ENCODE data around the genes CFHR1 and CFHR5.

GRCh38 chr1:194859242-194860217, 1673.1 kb upstream of the B3GALT2 start:
- RRBS, result no CpG with 5 or more reads among the region's 34 CpGs

GRCh38 chr1:196655164-196655459, 3.3 kb downstream of the CFH start:
- RRBS, result no CpG with 5 or more reads among the region's 3 CpGs

DNA sequence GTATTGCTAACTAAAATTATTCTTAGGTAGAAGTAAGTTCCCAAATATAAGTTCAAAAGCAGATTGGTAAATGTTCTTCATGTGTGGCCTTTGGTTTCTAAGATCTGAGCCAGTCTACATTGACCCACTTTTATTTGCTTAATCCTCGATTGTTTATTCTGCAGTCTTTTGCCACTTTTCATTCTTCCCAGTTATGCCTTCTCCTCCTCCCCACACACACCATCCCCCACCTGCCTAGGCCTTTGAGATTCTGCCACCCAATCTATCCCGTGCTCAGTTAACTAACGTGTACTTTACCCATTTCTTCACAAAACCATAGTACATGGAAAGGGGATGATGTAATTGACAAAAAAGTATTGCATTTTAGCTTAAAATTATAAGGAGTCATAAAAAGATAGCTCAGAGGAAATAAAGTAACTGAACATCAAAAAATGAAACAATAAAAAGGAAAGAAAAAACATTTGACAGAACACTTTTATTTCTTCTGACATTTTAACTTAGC, 3.7 kb downstream of the CFH start:
- RRBS, result no CpG with 5 or more reads among the region's 3 CpGs

- RRBS, result no CpG with 5 or more reads among the region's 5 CpGs
These were observed 31.3 kb upstream of the CFHR3 start for GRCh38 chr1:196743265-196743786.

- RRBS, result no CpG with 5 or more reads among the region's 1 CpG
These were observed at the start of gene CFHR1 for GRCh38 chr1:196819530-196819913. TSS of gene CFHR1 (plus strand) at chr1:196819731.

DNA sequence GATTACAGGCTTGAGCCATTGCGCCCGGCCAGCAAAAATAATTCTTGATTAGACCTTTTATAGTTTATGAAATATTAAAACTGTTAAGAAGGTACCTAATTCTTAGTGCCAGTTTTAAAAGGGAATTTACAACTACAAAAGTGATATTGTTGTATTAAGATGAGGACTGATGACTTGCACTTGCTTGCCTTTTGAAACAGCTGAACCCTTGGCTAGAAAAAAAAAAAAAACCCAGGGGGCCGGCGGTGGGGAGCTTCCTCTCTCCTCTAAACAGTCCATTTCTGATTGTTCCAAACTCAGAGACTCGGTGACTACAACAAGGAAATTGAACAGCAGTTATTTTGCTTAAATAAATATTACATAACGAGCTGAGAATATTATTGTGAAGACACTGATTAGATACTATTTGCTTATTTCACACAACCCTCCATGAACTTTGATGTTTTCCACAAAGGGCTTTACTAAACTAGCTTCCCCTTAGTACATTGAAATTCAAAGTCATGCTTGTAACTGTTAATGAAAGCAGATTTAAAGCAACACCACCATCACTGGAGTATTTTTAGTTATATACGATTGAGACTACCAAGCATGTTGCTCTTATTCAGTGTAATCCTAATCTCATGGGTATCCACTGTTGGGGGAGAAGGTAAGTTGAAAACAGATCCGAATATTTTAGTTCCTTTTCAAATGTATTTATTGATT, at the start of gene CFHR5:
Gene CFHR5 (plus strand): TSS at position 480 of the 702 bp plus-strand sequence.
- RRBS, result no CpG with 5 or more reads among the region's 8 CpGs

DNA sequence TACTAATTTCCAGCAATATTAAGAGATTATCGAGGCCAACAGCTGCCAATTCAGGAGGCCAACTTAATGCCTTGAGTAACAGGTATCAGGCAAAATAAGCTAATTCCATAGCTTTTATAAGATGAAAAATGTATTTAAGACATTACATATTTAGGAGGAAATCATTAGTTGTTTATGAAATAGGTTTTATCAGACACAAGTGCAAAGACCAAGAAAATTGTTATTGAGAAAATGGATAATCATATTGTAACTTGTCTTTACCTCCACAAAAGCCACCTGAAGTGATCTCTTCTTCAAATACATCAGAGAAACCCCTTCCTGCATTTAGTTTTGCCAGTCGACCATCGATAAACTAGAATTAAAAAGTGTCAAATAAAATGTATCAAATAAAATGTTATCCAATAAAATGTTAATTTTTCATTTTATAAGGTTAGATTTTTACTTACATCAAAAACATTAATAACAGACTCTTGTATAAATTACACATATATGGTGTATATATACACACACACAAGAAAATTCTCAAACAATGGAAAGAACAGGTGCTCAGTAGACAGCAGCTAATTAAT, 222.4 kb downstream of the DENND1B start:
- RRBS, result no CpG with 5 or more reads among the region's 3 CpGs

DNA sequence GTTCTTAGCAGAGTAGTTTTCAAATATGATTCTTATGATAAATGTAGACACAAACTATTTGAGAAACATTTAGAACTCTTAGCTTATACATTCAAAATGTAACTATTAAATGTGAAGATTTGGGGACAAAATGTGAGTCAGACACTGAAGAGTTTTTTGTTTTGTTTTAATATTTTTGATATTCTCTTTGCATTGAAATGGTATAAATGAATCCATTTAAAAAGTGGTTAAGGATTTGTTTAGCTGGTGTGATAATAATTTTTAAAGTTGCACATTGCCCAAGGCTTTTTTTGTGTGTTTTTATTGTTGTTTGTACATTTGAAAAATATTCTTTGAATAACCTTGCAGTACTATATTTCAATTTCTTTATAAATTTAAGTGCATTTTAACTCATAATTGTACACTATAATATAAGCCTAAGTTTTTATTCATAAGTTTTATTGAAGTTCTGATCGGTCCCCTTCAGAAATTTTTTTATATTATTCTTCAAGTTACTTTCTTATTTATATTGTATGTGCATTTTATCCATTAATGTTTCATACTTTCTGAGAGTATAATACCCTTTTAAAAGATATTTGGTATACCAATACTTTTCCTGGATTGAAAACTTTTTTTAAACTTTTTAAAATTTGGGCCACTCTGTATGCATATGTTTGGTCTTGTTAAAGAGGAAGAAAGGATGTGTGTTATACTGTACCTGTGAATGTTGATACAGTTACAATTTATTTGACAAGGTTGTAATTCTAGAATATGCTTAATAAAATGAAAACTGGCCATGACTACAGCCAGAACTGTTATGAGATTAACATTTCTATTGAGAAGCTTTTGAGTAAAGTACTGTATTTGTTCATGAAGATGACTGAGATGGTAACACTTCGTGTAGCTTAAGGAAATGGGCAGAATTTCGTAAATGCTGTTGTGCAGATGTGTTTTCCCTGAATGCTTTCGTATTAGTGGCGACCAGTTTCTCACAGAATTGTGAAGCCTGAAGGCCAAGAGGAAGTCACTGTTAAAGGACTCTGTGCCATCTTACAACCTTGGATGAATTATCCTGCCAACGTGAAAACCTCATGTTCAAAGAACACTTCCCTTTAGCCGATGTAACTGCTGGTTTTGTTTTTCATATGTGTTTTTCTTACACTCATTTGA, 163.6 kb downstream of the NEK7 start:
- RRBS, result no CpG with 5 or more reads among the region's 7 CpGs

- RRBS, result no CpG with 5 or more reads among the region's 4 CpGs
These were observed 93.4 kb downstream of the PTPRC start for GRCh38 chr1:198732319-198732606.

DNA sequence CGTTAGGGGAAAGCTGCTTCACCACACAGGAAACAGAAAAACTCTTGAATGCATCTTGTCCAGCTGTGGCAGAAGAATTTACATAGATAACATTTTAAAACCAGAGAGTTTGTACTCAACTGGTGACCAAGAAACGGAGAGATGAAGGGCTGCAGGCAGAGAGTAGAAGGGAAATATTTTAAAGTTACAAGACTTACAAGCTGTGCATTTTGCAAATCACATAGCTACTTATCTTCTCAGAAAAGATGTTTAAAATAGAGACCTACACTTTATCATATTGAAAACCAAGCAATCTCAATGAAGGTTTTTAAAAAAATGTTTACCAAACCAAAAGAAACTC, 402.9 kb downstream of the PTPRC start:
- RRBS, result no CpG with 5 or more reads among the region's 2 CpGs

GRCh38 chr1:199448784-199449059, 578.8 kb upstream of the NR5A2 start:
- RRBS, result no CpG with 5 or more reads among the region's 2 CpGs

DNA sequence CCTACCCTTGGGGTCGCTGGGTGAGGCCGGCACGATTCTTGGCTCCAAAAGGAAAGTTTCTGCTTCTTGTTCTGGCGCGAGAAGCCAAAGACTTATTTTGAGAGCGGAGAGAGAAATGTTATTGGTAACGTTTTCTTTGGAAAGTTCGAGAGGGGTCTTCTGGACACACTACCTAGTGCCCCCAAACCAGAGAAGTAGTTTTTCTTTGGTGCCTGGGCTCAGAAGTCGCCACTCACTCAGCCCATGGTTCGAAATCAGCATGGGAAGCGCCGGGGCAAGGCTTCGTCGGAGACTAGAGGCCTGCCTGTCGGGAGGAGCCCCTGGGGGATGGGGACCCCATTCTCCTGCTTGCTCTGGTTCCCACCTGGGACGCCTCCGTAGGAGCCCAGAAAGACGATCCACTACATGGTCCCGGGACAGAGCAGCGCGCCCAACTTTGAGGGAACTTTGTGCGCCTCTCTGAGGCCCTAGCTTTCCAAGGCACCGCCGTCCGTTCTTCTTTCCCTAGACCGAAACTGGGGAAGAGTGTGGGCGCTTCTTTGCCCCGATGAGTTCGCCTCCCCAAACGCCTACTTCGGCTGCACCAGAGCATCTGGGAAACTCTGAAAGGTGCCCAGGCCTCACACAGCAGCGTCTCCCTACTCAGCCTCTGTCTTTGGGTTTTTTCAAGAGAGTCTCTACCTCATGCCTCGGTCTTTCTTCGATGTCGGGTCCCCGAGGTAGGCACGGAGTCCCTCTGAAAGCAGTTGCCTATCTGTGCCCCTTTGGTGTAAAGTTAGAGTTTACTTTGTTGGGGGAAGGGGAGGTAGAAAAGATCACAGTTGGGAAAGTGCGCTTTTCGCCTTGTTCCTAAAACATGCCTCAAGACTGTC, 13.9 kb downstream of the NR5A2 start:
- RRBS, result 29% methylated on average over 1 of the region's 39 CpGs

- RRBS, result no CpG with 5 or more reads among the region's 7 CpGs
These were observed 41.6 kb downstream of the ZNF281 start for GRCh38 chr1:200368176-200368656.

- RRBS, result no CpG with 5 or more reads among the region's 1 CpG
These were observed 37.7 kb downstream of the ZNF281 start for GRCh38 chr1:200372184-200372485.

DNA sequence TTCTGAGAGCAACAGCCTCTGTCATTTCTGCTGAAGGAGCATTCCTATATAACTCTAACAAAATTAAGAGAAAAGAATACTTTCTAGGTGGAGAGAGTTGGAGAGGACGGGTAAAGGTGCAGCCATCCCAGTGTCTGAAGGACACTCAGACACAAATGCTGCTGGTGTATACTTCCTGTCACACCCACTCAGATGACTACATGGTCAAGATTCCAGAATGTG, 35.4 kb downstream of the ZNF281 start:
- RRBS, result no CpG with 5 or more reads among the region's 1 CpG

DNA sequence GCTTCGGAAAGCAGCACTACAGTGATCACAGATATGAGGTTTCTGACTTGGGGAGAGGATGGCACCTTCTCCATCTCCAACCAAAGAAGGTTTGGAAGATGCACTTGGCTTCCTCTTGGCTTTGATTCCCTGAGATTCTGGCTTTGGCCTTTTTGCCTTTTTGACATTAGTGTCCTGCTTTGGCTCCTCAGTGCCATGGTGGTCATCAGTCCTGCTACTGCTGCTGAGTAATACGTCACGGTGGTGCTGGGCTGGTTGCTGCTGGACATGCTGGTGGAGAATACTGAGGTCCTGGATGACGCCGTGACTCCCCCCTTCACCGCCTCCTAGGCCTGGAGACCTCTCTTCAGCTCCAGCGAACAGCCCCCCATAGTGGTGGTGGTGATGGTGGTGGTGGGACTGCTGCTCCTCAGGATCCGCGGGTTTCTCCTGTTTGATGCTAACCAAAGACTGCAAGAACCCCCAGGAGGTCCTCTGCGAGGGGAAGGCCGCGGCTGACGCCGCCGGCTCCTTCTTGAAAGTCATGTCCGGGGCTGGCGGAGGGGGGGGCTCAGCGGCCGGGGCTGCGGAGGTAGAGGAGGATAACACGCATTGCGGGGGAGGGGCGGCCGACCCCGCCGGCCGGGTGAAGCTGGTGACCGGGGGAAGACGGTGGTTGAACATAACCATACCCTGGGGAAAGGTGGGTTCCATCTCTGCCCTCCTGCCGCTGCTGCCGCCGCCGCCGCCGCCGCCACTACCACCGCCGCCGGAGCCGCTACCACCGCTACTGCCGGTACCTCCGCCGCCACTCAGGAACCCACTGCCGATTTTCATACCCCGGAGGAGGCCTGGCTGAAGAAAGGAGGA, 722 bp downstream of the ZNF281 start:
- RRBS, result under 1% methylated on average over 10 of the region's 46 CpGs

- RRBS, result no CpG with 5 or more reads among the region's 5 CpGs
These were observed 20.3 kb upstream of the KIF14 start for GRCh38 chr1:200640892-200641298.

All from HCT116 (cell line).